ENCODE results near the genes MTX1 and ENTREP3.

GRCh38 chr1:154457586-154457837 lies 44.5 kb upstream of the TDRD10 start:
- RRBS = no CpG with 5 or more reads among the region's 5 CpGs

GRCh38 chr1:154477891-154478633 lies 24.0 kb upstream of the TDRD10 start:
- RRBS = no CpG with 5 or more reads among the region's 10 CpGs

- RRBS = no CpG with 5 or more reads among the region's 3 CpGs
Observed at GRCh38 chr1:154496831-154497325, 5.1 kb upstream of the TDRD10 start.

DNA sequence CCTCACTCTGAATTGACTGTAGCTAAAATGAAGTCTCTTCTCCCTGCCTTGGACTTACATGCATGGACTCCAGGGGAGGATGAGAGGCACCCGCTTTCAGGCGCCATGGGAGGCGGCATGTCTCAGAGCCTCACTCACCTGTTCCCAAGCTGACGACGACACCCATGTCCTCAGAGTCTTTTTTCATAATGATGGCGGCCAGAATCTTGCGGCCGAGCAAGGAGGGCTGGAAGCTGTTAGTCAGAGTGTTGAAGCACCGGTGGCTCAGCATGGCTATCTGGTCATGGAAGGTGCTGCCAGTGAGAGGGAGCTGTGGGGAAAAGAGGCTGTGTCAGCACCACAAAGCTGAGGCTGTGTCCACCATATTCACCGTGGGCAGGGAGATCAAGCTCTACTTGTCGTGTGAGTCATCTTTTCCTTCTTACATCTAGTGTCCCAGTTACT lies 18.3 kb downstream of the ADAR start:
- RRBS = no CpG with 5 or more reads among the region's 11 CpGs

DNA sequence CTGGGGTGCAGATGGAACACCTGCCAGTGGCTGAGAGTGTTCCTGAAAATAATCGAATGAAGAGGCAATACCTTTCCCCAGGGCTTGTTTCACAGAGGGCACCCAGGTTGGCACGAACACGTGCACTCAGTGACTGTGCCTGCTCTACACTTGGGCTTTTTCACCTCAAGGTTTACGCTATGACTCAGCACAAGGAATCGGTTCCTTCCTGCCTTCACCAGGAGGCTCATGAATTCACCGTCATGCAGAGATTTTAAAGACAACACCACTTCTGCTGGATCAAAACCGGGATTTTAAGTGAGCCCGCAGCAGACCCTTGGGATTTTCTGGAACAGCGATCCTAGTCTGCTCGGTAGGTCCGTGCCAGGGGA lies 118.5 kb upstream of the ADAR start:
- RRBS = under 1% methylated on average over 4 of the region's 11 CpGs

- RRBS = no CpG with 5 or more reads among the region's 18 CpGs
Observed at GRCh38 chr1:154951892-154952732, 3.8 kb downstream of the PBXIP1 start.

- RRBS = 5% methylated on average over 4 of the region's 15 CpGs
Observed at GRCh38 chr1:155004067-155004456, 1.5 kb downstream of the ZBTB7B start.

GRCh38 chr1:155015989-155016853 lies 13.6 kb downstream of the ZBTB7B start:
- RRBS = no CpG with 5 or more reads among the region's 28 CpGs

GRCh38 chr1:155019396-155020124 lies 14.0 kb downstream of the DCST2 start:
- RRBS = no CpG with 5 or more reads among the region's 8 CpGs

DNA sequence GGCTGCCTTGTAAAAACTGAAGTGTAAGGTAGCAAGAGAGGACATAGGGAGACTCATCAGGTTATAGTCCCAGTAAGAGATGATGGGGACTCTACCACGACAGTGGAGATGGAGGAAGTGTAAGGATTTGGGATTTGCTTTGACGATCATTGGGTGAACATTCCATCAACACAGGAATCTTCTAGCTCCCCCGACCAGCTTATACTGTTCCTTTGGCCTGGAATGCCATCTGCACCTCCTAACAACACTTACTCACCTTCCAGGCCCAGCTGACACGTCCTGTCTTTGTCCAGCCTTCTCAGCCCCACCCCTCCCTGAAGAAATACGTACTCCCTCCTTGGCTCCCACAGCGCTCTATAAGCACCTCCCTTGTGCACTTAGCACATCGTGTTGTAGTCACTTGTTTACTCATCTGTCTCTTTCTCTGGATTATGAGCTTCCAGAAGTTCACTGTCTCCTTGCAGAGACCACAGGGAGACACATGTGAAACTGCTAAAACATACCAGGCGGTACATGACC lies 4.8 kb downstream of the DCST1 start:
- RRBS = no CpG with 5 or more reads among the region's 8 CpGs

DNA sequence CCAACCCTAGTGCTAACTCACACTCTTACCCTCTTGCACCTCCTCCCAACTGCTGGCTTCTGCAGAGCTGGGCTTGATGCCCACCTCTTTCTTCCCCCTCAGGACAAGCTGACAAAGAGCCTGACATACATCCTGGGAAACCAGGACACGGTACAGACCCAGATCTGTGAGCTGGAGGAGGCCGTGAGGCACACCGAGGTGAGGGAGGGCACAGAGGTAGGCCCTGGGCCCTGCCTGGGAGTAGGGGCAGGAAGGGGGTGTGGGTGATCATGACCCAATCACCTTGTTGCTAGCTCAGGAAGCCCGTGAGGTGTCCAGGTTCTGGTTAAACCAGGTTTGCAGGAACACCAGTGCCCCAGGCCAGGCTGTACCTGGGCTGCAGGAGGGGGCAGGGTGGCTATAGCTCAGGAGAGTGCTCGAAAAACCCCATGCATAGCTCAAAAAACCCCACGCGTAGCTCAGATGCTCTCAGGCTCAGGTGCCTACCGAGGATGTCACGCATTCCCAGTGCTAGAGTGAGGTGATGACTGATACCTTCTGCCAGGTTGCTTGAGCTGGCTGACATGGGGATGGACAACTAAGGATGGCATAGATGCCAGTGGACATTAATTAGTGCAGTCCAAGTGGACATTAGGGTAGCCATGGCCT lies 3.6 kb downstream of the TRIM46 start:
- RRBS = no CpG with 5 or more reads among the region's 9 CpGs

- RRBS = 95% methylated on average over 3 of the region's 9 CpGs
Observed at GRCh38 chr1:155201962-155202455, 5.7 kb downstream of the THBS3 start.

DNA sequence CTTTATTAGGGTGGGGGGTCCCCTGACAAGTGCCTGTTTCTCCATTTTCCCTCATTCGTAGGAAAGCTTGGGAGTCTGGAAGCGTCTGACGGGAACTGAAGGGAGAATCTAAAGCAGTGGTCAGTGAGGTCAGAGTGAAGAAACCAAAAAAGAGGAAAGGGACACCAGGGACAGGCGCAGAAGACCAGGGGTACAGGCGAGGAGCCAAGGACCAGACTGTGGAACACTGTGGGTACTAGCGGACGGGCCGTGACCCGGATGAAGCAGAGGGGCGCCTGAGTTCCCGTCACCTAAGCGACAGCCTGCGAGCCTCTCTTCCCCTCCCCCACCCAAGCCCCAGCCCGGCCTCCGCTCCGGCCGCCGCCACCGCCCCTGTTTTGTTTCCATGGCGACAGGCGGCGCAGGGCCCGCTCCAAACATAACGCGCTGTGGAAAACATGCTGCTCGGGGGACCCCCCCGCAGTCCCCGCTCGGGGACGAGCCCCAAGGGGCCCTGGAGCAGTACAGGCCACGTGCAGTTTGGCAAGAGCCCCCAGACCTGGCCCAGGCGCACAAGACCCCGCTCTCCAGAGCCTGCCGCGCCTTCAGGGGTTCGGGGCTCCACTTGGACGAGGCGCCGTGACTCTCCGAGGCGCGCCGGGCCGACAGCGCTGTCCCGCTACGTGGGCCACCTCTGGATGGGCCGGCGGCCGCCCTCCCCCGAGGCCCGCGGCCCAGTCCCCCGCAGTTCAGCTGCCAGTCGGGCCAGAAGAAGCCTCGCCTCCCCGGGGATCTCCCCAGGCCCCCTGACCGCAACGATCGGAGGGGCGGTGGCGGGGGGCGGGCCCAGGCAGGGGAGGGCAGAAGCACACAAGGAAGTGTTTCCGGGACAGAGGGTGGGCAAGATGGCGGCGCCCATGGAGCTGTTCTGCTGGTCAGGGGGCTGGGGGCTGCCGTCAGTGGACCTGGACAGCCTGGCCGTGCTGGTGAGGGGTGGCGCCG lies at the start of gene MTX1:
TSS of gene MTX1 (plus strand) at position 328 of the 981 bp plus-strand sequence.
- RRBS = 3% methylated on average over 19 of the region's 70 CpGs

GRCh38 chr1:155254681-155255696 lies at the start of gene ENTREP3:
ENTREP3 (minus strand) TSS chr1:155255483.
- RRBS = 4% methylated on average over 23 of the region's 73 CpGs

GRCh38 chr1:155319388-155319736 lies 1.3 kb upstream of the RUSC1 start:
- RRBS = no CpG with 5 or more reads among the region's 3 CpGs

GRCh38 chr1:155324644-155325695 lies 4.3 kb downstream of the RUSC1 start:
- RRBS = 4% methylated on average over 29 of the region's 71 CpGs

GRCh38 chr1:155438151-155438998 lies 117.7 kb downstream of the RUSC1 start:
- RRBS = no CpG with 5 or more reads among the region's 11 CpGs

DNA sequence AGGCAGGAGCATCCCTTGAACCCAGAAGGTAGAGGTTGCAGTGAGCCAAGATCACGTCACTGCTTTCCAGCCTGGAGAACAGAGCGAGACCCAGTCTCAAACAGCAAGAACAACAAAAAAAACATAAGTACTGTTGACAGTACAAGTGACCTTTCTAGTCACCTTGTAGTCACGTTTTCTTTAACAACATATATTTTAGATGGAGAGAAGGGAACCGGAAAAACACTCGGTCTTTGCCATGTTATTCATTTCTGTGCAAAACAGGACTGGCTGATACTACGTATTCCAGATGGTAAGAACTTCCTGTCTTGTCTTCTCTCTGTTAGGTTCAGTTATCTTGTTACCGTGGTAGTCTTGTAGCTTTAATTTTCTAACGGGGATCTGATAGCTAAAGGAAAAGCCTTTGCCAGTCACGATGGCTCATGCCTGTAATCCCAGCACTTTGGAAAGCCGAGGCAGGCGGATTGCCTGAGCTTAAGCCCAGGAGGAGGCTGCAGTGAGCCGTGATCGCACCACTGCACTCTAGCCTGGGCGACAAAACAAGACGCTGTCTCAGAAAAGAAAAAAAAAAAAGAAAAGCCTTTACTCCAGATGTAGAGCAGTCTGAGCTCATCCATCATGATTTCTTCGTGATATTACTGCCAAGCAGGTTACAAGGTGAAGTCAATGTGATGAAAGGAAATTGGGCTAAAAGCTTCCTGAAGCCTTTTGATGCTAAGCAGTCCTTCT lies 11.2 kb upstream of the MSTO1 start:
- RRBS = no CpG with 5 or more reads among the region's 16 CpGs

- RRBS = no CpG with 5 or more reads among the region's 11 CpGs
Observed at GRCh38 chr1:155698907-155699632, 10.2 kb downstream of the DAP3 start.

DNA sequence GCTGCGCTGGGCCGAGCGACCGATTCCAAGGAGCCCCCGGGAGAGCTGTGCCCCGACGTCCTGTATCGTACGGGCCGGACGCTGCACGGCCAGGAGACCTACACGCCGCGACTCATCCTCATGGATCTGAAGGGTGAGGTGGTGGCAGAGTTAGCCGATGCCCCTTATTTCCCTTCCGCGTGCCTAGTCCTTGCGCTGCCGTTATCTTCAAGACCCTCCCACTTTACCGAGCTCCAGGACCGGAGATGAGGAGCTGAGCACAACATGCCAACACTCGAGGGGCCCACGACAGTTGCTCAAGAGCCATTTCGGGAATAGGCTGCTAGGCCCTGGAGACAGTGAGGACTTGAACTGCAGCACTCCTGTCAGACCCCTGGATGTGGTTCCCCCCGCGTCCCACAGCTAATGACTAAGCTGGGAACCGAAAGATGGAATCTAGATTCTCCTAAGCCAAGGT lies 57.1 kb downstream of the DAP3 start:
- RRBS = no CpG with 5 or more reads among the region's 28 CpGs